ENCODE measurements around a stretch of chr7.

- PRO-cap: no peak
Observed at GRCh38 chr7:20299841-20300486, 30.7 kb upstream of the ITGB8 start.

- PRO-cap: no peak
Observed at GRCh38 chr7:20329240-20329609, 1.5 kb upstream of the ITGB8 start.

GRCh38 chr7:20347280-20347867 is 16.7 kb downstream of the ITGB8 start:
- PRO-cap: no peak

GRCh38 chr7:20785299-20786195 is 1.1 kb downstream of the SP8 start:
- PRO-cap: no peak

DNA sequence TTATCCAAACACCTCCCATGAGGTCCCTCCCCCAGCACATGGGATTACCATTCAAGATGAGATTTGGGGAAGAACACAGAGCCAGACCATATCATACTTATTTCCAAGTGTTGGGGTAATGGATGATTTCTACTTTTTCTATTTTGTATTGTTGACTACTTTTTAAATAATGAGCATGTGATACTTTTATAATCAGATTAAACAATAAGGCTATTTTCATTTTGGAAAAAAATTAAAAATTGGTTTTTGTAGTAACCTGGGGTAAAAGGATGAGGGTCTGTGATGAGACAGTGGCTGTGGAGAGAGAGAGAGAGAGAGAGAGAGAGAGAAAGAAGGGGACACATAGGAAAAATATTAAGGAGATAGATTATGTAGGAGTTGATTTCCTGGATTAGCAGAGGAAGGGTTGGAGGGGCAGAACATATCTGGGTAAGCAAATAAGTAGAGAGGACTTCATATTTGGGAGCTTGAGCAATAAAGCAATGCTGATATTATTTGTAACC is 301.3 kb upstream of the SP8 start:
- PRO-cap: no peak

DNA sequence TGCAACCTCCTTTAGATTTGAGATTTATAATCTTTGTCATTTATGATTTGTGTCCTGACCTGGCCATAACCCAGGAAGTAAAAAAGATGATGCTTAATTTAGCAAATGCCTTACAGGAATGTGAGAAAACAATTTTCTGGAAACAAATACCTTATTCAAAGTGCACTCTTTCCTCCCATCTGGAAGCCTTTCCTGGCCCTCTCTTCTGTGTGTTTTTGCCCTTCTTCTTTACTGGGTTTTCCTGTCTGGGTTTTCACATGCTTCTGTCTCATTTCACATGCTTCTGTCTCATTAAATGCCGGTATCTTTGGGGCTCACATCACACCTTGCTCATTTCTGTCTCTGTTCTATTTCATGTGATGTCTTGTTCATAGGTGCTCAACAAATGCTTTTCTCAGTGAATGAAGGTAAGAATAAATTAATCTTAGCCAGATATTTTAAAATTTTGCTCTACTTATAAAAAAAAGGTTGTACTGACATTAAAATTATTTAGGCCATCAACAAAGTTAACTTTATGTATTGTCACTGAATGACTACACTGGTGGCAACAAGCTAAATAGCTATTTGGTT is 149.1 kb downstream of the RAPGEF5 start:
- PRO-cap: no peak

GRCh38 chr7:22236211-22236543 is 120.8 kb downstream of the RAPGEF5 start:
- PRO-cap: no peak

GRCh38 chr7:22725248-22726105 is 1.5 kb upstream of the IL6 start:
- PRO-cap: no peak

DNA sequence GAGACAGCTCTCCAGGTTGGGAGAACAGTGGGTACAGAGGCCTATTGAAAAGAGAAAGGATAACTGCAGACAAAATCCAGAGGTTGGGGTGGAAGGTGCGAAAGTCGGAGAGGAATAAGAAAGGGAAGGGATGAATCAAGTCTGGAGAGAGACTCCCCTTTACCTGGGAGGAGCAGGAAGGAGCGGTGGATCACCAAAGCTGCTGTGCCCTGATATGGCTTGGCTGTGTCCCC is 56.8 kb upstream of the TOMM7 start:
- PRO-cap: no peak

DNA sequence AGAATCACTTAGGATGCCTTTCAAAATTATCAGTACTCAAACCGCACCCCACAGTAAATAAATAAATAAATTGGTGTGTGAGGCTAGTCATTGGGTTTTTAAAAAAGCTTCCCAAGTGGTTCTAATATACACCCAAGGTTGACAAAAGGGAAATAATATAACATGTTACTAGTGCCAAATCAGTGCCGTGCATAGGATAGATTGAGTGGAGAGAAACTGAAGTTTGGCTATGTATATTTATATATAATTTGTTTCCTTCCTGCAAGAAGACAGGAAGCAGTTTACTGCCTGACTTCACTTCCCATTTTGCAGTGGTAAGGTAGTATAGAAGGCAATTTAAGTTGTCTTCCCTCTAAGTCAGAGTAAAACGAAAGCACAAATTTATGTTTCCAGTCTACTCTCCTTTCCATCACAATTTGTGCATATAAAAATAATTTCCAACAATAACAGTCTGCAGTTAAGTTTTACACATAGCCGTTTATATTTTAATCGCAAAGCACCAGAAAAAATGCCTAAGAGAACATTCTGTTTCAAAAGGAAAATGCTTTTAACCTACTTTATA is 3.4 kb upstream of the HYCC1 start:
- PRO-cap: no peak

DNA sequence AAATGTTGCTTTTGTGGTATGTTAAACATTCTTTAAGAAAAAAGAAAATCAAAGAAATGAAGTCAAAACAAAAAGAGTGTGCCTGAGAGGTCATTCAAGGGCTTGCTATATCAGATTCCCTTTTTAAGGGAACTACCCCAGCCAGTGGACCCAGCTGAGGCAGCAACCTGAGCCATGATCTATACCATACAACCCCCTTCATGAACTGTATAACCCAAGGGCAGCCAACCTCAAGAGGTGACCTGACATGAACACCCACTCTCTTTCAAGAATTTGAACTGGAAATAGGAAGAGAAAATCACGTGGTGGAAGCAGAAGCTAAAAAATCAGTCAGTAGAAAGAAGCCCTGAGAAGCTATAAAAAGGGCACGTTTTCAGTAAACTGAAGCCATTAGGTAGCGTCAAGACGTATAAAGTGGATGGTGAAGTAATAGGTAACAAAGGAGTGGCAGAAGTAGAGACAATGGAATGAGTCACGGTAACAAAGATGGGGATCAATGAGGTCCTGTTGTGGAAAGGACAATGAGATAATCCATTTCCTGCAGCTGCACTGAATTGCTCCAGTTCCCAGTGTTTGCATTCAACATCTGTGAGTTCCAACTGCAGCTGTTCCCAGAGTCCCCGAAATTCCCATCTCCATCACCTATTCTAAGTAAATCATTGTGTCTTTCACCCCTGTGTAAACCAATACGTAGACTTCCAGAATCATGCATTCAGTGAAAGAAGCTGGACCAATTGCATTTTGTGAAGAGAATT is 4.7 kb upstream of the HYCC1 start:
- PRO-cap: no peak

DNA sequence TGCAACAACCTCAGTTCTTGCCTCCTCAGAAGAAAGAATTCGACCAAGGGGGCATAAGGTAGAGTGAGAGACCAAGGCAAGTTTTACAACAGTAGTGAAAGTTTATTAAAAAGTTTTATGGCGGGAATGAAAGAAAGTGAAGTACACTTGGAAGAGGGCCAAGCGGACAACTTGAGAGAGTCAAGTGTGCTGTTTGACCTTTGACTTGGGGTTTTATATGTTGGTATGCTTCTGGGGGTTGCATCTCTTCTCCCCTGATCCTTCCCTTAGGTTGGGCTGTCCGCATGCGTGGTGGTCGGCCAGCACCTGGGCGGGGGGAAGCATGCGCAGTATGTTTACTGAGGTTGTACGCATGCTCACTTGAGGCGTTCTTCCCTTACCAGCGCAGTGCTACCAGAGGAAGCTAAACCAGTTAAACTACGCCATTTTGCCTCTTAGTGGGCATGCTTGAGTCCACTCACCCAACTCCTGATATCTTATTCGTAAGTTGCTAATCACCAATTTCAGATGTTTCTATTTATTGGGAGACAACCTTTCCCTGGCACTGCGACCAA is 31.9 kb downstream of the NUP42 start:
- PRO-cap: no peak

GRCh38 chr7:23297826-23298432 is 1.2 kb upstream of the MALSU1 start:
- PRO-cap: no peak

- PRO-cap: no peak
Observed at GRCh38 chr7:23467800-23468153, 2.5 kb downstream of the IGF2BP3 start.

GRCh38 chr7:23490018-23490733 is 19.9 kb upstream of the IGF2BP3 start:
- PRO-cap: unidirectional peak, plus-strand start at chr7:23490540

DNA sequence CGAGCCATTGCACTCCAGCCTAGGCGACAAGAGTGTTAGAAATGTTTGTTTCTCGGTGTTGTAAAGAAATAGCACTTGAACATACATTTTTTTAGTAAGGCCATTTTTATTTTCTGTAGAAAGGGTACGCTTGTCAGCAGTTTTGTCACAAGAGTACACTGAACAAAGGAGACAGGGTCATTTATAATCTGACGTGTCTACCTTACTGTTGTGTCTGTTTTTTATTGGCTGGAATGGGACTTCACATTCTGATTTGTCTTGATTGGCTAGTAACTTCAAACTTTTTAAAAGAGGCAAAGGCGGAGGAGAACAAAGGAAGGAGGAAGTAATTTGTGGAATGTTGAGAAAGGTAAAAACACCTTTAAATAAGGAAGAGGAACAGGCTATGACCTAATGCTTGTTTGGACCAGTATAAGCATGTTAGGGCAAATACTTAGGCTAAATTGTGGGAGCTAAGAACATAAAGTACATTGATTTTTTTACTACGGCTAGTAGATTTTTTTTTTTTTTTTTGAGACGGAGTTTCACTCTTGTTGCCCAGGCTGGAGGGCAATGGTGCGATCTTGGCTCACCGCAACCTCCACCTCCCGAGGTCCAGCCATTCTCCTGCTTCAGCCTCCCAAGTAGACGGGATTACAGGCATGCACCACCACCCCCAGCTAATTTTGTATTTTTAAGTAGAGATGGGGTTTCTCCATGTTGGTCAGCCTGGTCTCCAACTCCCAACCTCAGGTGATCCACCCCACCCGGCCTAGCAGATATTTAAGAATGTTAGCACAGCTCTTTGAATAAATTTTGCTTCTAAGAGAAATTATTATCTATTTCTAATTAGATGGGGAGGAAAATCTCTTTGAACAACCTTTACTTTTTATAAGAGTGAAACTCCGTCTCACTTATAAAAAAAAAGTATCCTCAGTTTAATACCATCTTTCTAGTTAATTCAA is 17.9 kb downstream of the TRA2A start:
- PRO-cap: no peak

GRCh38 chr7:23956641-23957136 is 246.7 kb downstream of the STK31 start:
- PRO-cap: no peak

DNA sequence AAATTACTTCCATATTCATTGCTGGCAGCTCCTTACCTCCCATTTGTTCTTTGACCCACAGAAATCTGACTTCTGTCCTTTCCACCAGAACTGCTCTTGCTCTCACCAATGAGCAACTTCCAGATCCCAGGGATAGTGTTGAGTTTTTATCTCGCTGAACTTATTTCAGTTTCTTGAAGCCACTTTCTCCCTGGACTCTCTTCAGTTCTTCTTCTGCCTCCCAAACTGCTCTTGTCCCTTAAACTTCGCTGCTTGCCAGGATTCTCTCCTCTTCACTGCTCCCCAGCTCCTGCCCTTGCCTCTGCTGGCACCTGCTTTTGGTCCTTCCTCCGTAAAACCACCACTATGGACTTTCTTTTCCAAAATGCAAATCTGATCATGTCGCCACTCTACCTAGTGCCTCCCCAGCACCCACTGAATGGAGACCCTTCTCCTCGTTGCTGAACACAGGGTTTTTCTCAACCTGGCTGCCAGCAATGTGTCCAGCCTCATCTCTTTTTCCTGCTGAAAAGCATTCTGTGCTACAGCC is 92.8 kb upstream of the PALS2 start:
- PRO-cap: no peak

DNA sequence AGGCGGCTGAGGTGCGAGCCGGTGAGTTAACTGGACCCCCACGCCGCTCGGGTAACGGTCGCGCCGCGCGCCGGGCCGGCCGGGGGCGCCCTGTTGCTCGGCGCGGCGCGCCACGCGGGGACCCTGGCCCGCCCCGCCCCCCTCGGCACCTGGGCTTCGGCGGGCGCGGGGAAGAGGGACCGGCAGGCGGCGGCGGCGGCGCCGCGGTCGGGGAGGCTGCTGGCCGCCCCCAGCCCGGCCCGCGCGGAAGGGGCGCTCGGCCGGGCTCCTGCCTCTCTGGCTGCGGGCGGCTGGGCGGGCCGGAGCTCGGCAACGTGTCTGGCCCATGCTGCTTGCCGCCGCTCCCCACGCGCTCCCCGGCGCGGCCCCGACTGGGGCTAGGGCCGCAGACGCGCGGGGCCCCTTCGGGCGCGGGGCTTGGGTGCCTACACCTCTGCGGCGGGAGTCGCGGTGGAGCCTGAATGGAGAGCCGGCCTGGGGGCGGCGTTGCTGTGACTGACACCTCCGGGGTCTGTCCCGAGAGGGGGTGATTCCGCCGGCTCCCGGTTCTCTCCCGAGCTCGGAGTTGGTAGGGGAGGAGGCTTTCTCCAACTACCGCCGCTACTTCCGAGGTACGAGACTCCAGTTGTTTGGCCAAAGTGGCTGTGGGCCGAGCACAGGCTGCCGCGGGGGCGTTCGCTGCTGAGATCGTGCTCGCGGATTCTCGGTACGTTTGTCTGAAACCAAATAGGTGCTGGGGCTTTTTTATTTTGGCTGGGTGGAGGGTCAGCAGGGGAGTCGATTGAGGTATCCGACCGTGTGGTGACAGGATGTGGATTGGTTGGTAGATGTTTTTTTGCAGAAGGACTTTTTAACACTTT is 551 bp downstream of the PALS2 start:
- PRO-cap: no peak

DNA sequence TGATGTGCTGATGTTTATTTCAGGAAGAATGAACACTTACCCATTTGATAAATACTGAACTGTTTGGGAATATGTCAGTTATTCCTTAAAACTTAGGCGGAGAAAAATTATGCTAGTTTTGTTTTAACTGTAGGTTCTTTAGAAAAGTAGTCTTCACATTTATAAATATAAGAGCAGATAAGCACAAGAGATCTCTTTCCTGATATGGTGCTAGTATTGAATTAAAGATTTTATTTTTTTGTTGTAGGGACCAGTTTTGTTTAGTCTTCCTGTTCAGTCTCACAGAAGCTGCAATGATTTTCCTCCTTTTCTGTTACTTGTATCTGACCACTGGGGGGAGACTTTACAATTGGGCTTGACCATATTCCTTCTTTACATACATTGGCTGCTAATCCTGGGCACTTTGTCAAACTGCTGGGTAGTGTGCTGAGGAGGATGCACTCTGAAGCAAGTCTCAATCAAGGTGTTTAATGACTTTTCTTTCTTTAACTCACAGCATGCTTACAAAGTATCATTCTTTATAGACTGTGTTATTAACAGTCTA is 2.8 kb downstream of the PALS2 start:
- PRO-cap: no peak